Peripheral blood mononuclear cell (primary cell): ENCODE measurements around a stretch of chr12.

GRCh38 chr12:133010877-133011606 is 24.9 kb downstream of the ZNF26 start:
- PRO-cap, 8 experiments: no peak in any of the 8 experiments

GRCh38 chr12:133082876-133083563 is 2.3 kb downstream of the ZNF140 start:
- PRO-cap, 8 experiments: no peak in any of the 8 experiments

DNA sequence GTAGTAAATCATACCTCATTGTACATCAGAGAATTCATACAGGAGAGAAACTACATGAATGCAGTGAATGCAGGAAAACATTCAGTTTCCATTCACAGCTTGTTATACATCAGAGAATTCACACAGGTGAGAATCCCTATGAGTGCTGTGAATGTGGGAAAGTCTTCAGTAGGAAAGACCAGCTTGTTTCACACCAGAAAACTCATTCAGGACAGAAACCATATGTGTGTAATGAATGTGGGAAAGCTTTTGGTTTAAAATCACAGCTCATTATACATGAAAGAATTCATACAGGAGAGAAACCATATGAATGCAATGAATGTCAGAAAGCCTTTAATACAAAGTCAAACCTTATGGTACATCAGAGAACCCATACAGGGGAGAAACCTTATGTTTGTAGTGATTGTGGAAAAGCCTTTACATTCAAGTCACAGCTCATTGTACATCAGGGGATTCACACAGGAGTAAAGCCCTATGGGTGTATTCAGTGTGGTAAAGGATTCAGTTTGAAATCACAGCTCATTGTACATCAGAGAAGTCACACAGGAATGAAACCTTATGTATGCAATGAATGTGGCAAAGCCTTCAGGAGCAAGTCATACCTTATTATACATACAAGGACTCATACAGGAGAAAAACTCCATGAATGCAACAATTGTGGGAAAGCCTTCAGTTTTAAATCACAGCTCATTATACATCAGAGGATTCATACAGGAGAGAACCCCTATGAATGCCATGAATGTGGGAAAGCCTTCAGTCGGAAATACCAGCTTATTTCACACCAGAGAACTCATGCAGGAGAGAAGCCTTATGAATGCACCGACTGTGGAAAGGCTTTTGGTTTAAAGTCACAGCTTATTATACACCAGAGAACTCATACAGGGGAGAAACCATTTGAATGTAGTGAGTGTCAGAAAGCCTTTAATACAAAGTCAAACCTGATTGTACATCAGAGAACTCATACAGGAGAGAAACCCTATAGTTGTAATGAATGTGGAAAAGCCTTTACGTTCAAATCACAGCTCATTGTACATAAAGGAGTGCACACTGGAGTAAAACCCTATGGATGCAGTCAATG is 21.7 kb downstream of the ZNF268 start:
- PRO-cap, 8 experiments: no peak in any of the 8 experiments